AG04449 (cell line): ENCODE results near the genes SP6, SP2 and COPZ2.

GRCh38 chr17:46939704-46940733, 17.1 kb downstream of the GOSR2 start:
- RRBS: no CpG with 5 or more reads among the region's 13 CpGs

DNA sequence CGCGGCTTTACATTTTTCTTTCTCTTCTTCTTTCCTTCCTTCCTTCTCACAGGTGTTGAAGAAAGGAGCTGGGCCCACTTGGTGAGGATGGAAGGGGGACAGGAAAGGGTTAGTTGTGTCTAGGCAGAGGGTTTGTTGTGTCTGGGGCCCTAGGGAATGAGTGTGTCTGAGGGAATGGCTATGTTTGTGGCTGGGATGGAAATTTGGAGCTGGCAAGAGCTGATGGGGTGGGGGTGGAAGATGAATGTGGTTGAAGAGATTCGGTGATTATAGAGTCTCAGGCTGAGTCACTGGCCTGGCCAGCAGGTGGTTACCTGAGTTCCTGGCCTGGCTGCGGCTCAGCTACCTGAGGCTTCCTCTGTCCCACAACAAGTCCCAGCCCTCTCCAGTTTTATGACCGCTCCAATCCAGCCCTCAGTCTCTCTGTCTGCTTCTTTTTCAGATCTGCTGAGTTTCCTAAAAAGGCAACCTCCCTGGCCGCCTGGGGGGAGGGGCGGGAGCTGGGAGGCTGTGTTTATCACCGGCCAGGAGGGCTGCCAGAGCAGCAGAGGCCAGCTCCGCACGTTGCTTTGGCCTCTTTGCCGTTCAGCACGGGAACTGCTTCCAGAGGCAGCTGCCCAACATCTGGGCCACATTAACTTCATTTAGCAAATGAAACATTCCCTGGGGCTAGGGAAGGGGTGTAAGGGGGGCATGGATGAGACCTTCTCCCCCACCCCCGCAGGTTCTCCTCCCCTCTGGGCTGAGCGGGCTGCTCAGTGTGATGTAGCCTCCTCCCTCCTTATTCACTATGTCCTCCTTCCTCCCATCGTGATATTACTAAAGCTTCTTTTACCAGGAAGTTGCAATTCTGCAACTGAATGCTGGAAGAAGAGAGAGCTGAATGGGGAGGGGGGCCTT, 21.8 kb downstream of the ITGB3 start:
- RRBS: no CpG with 5 or more reads among the region's 15 CpGs

- RRBS: no CpG with 5 or more reads among the region's 10 CpGs
Measured at GRCh38 chr17:47278948-47279930, 25.6 kb downstream of the ITGB3 start.

- RRBS: no CpG with 5 or more reads among the region's 4 CpGs
Measured at GRCh38 chr17:47608443-47609243, 41.1 kb upstream of the KPNB1 start.

DNA sequence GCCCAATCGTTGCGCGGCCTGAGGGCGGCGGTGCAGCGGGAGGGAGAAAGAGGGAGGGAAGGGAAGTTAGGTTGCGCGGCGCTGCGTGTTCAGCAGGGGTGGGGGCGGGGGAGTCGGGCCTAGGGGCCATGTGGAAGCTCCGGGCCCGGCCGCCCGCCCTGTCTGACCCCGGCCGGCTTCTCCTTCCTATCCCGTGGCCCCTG, 864 bp downstream of the KPNB1 start:
- RRBS: no CpG with 5 or more reads among the region's 19 CpGs

GRCh38 chr17:47669118-47670002, 19.6 kb downstream of the KPNB1 start:
- RRBS: no CpG with 5 or more reads among the region's 5 CpGs

DNA sequence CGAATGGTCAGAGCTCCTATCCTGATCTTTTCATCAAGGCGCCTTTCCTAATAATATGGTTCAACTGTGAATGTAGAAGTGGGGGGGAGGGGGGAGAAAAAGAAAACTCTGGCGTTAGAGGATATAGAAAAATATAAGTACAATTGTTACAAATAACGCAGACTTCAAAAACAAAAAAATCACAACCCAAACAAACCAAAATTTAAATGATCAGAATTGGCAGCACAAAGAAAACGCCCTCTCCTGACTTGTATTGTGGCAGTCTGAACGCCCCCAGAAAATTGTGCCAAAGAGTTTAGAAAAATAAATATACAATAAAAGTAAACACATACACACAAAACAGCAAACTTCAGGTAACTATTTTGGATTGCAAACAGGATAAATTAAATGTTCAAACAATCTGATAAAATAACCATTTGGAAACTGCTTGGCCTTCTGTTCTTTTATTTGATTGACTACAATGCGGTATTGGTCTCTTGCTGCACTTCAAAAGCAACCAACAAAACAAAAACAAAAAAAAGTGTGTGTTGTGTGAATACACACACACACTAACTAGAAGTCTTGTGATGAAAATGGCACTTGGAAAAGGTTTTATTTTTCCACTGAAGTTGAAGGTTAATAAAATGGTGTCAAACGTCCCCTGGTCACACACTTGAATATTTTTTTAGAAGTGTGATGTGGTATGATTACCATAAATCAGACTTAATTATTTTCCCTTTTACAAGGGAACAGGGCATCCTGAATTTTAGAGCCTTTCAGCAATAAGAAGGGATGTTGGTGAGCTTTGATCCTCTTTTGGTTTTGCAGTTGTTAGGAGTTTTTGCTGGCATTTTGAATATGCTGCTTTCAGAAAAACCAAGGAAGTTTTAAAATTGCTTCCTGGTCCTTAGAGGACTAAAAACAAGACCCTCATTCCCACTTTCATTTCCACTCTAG, 10.5 kb upstream of the TBKBP1 start:
- RRBS: no CpG with 5 or more reads among the region's 8 CpGs

DNA sequence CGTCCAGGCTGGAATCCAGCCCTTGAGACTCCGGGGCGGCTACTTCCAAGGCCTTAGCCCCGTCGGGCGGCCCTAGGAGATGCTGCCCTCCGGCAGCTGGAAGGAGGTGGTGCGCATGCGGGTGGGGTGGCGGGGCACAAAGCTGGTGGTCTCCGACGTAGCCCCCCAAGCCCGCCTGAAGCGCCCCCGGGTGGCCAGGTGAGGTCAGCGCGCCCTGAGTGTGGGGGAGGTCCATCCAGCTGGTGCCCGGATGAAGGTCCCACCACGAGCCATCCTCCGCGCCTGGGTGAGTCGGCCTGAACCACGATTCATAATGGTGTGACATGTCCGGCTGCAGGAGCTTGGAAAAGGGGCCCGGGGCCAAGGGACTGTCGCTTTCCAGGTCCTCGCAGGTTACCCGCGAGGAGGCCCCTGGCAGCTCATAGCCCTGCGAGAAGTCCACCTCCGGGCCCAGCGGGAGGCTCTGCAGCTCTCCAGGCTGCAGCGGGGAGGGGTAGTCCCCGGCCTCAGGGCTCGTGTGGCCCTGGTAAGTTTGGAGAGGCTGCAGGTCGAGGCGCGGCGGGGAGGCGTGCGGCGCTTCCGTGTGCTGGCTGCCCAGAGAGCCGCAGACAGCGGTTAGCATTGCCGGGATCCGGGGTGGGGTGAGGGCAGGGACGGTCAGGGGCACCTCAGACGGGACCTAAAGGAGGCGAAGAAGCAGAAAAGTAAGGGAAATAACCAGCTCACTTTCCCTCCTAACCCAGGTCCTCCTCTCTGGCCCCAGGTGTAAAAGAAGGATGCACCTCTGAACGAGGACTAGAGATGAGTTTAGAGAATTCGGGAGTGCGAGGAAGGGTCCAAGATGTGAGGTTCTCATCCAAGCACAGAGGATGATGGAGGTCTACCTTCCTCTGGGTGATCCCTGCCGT, 2.9 kb downstream of the SP6 start:
- RRBS: 23% methylated on average over 30 of the region's 54 CpGs

DNA sequence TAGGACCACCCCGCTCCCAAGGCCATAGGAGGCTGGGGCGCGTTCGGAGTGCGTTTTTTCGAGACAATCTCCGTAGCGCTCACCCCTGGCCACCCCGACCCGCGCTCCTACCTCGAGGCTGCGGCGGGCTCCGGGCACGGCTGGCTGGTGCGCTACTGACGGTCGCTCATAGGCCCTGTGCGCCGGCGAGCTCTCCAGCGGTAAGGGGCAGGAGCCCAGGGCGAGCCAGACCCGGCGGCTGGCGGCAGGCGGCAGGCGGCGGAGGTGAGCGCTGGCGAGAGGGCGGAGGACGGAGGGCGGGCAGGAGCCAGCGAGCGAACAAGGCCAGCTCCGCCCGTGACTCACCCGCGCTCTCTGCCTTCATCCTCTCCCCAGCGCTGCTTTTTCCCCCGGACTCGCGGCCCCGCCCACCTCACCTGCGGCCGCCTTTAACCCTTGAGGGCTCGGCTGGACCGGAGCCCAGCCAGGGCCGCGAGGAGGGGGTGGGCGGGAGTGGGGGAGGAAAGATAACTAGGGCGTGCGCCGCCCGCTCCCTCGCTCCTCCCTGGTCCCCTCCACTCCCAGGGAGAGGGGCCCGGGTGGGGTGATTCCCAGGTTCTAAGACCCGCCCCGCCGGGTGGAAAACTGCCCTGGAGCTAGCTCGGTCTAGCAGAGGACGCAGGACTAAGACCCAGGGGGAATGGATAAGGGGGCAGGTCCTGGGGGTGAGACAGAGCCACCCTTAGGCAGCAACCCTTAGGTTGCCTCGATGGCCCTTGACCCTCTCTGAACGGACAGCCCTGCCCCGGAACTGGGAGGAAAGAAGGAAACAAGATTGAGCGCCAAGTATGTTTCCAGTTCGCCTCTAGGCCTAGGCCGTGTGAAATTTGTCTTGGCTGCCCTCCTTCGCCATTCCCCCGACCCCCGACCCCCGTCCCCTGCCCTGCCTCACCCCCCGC, at the start of gene SP6:
TSS of gene SP6 (minus strand) at position 356 of the 938 bp plus-strand sequence.
- RRBS: 3% methylated on average over 19 of the region's 75 CpGs

GRCh38 chr17:47883135-47883919, 12.7 kb upstream of the SP2 start:
- RRBS: no CpG with 5 or more reads among the region's 8 CpGs

DNA sequence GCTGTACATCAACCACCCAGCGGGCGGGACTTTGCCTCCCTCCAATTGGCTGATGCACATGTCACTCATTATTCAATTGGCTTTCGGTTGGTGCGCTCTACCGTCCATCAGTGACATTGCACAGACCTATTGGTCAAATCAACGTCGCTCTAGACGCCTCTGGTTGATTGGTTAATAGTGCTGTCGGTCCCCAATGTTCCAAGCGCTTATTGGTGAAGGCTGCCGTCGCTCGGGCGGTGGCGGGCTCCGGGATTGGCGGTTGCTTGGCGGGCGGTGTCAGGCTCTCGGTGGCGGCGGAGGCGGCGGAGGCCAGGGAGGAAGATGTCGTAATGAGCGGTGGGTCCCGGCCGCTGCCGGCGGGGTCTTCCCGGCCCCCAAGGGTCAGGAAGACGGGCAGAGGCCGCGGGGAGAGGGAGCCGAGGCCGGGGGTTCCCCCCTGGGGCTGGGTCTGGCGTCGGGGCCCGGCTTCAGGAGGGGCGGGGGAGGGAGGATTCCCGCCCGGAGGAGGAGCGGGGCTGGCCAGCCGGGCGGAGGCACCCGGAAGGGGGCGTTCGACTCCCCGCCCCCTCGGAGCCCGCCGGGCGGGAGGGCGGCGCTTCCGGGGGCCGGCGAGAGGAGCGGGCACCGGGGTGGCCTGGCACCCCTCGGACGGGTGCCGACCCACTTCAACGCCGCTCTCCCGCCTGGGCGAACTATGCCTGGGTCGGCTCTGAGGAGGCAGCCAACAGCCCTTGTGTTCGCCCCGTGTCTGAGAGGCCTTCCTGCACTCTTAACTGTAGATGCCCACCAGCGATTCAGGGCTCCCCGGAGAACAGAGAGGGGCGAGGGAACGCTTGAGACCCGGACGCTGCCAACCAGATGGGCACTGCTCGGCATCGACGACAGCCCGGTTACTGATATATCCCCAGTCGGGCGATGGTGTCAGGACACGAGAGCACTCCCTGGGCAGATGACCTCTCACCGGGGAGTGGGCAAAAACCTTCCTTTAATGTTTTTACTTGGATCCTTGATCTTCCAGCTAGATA, at the start of gene SP2:
TSS of gene SP2 (plus strand) at position 279 of the 1,025 bp plus-strand sequence.
- RRBS: 3% methylated on average over 36 of the region's 84 CpGs

GRCh38 chr17:47935864-47936356, 5.5 kb upstream of the PNPO start:
- RRBS: no CpG with 5 or more reads among the region's 5 CpGs

DNA sequence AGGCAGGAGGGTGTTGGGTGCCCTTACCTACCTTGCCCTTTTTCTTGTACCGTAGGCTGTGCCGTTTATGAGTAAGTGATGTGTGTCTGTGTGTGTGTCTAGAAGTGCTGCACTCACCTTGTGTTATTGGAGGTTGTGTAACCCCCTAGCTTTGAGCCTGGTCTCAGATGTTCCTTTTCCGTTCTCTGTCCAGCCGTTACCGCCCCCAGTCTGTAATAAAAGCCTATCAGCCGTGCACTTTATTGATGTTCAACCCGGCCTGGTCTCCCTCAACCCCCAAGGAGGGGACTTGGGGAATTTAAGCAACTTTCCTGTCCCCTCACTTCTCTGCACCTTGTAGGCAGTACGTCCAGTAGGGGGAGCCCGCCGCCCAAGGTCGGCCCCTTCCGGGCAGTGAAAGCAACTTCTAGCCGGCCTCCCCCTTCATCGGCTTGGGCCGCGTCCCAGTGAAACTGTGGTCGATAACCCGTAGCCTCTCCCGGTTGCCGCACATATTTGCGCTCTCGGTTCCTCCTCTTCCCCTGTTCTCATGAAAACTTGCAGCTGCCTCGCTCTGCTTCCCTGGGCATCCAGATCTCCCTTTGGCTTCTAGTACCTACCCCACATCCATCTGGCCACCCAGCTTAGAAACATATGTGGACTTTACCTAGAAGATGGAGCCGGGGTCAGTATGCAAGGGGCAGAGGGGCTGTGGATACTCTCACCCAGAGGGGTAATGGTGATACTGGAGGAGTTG, 7.9 kb downstream of the PNPO start:
- RRBS: 6% methylated on average over 7 of the region's 24 CpGs

- RRBS: no CpG with 5 or more reads among the region's 11 CpGs
Measured at GRCh38 chr17:47958525-47959167, 963 bp upstream of the PRR15L start.

GRCh38 chr17:48037077-48038000, at the start of gene COPZ2:
TSS of gene COPZ2 (minus strand) at chr17:48037797.
- RRBS: 4% methylated on average over 27 of the region's 86 CpGs

GRCh38 chr17:48543715-48544436, 1.0 kb downstream of the HOXB2 start:
- RRBS: 3% methylated on average over 14 of the region's 31 CpGs

DNA sequence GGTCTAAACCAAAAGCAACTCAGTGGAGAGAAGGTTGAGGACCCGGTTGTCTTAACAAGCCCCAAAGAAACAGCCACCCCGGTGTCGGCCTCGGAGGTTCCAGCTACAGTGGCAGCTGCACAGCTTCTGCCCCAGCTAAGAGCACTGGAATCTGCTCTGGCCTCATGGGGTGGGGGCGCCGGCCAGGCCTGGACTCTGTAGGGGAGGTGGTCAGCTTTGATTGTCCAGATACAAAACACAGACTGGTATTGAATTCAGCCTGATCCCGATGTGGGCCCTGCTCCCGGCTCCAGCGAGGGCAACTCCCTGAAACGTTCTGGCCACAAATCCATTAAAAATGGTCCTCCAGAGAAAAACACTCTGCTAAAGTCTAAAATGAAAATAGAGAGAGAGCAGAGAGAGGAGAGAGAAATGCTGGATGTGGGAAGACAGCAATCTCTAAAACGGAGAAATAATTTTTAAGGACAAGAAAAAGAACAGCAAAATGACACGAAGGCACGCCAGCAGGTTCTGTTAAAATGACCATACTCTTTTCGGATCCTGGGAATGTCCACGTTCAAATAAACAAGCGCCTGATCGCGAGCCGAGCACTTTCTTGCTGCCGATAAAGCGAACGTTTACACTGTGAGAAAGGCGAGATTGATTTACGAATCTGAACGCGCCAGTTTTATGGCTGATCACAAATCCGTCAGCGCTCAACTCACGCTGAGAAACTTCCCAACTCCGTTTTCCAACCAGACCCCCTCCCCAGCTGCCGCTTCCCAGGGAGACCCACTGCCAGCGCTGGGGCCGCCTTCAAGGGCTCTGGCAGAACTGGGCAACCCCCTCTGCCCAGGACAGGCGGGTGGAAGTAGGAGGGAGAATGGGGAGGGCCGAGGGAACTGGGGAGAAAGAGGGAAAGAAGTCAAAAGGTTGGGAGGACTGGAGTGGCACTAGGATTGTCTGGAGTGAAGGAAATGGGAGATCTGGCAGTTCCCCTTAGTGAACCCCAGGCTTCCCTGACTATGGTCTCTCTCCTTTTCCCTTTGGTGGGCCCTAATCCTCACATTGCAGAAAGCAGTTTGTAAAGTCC, 7.3 kb downstream of the HOXB4 start:
- RRBS: 4% methylated on average over 8 of the region's 35 CpGs

DNA sequence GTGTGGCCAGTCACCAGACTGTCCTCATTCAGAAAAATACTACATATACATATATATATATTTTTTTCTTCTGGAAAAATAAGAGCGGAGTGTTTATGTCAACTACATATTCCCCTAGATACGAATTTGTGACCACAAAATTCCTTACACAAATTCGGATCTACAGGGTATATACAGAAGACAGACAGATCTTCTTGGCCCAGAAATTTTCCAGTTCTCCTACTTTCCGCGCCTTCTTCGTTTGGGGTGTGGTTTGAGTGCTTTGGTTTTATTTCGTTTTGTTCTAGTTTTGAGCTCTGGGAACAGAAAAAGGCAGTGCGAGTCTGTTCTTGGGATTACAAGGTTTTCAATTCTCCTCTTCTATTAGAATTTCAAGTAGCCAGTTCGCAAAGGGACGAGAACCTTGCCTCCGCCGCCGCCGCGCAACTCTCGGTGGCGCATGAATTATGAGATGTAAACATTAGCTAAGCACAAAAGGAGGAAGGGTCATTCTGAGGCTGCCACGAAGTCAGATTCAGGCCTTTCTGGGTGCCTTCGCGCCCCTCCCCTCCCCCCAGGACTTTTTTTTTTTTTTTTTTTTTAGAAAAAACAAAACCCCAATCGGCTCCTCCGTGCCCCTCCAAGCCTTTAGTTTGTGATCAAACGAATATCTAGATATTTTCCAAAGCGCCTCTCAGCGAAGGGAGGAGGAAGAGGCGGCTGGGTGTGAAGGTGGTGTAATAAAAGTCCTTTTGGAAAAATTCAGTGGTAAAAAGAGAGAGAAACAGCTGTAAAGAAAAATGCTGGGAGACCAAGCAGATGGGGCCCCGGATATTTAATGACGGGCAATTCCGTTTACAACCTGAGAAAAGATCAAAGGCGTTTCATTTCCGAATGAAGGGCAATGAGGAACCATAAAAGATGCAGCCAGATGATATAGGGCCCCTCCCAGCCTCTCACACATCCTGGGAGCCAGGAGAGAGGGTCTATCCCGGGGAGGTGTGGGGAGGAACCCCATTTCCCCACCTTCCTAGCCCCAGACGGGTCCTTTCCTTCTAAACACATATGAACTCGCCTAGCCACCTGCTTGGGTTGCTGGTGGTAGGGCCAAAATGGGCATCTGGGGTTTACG, 2.0 kb upstream of the HOXB4 start:
- RRBS: no CpG with 5 or more reads among the region's 35 CpGs

- RRBS: no CpG with 5 or more reads among the region's 4 CpGs
Measured at GRCh38 chr17:48587421-48588204, 2.4 kb downstream of the HOXB3 start.

GRCh38 chr17:48588407-48589148, 1.5 kb downstream of the HOXB3 start:
- RRBS: no CpG with 5 or more reads among the region's 3 CpGs